Metastatic Breast Carcinoma in the Brain (tissue), 10 donors: ENCODE measurements around a stretch of chr17.

GRCh38 chr17:77419377-77419862 lies 138.1 kb downstream of the SEPTIN9 start:
- PRO-cap, 10 experiments: no peak in any of the 10 experiments

- PRO-cap, 10 experiments: no peak in any of the 10 experiments
Measured at GRCh38 chr17:77424866-77425750, 143.8 kb downstream of the SEPTIN9 start.

DNA sequence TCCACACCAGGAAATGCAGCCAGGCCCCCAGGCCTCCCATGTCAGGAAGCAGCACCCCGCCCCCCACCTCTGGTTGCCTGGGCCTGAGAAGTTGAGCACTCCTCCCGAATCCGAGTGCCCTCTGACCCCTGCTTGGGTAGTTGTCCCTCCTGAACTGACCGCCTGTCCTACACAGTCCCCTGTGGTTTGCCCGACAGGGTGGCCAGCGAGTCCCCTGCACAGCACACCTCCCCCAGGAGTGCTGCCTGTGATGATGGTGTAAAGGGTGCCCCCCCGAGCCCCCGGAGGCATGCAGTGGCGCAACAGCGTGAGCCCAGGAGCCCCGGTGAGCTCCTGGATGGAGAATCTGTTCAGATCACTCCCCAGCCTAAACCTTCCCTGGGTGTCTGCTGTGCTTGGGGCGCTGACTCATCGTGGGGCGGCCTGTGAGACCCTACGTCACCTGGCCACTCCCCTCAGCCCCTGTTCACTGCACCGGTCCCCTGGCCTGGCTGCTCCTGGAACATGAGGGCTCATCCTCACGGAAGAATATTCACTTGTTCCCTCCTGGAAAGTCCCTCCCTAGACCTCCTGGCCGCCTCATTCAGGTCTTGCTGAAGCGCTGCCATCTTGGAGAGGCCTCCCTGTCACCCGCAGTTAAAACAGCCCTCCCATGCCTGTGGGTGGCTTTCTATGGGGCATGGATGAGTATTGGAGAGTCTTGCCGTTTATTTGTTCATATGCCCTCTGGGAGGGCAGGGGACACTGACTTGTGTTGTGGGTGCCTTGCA lies 145.0 kb downstream of the SEPTIN9 start:
- PRO-cap, 10 experiments: peak in 2 of 10 experiments; most common plus-strand start position 465 of the sequence (in 2); most common minus-strand start position 380 of the sequence (in 1)

DNA sequence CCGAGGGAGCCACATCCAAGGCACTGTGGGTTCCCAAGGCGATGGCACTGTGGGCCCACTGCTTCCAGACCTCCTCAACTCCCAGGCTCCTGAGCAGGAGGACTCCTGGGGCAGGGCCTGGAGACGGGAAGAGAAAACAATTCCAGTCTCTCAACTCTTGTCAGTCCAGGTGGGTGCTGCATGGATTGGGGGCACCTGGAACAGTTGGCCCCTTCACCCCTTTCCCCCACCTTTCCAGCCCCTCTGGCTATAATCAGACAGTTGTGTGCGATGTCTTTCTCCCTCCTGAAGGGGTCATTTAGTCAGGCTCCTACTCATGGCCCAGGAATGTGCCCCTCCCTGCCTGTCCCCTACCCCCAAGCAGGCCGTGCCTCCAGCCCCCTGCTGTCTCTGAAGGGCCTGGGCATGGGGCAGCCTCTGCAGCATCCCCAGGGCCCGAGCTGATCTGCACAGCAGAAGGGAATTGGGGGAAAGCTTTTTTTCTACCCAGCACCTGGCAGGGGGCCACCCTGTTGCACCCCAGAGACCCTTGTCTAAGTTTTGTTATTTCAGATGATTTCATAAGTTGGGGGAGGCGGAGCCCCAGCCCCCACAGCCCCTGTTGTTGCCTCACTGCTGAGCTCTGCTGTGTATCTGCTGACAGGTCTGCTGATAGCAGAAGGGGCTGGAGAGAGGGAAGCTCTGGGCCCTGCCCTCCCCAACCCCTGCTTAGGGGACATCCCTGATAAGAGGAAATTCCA lies 189.8 kb downstream of the SEPTIN9 start:
- PRO-cap, 10 experiments: no peak in any of the 10 experiments

DNA sequence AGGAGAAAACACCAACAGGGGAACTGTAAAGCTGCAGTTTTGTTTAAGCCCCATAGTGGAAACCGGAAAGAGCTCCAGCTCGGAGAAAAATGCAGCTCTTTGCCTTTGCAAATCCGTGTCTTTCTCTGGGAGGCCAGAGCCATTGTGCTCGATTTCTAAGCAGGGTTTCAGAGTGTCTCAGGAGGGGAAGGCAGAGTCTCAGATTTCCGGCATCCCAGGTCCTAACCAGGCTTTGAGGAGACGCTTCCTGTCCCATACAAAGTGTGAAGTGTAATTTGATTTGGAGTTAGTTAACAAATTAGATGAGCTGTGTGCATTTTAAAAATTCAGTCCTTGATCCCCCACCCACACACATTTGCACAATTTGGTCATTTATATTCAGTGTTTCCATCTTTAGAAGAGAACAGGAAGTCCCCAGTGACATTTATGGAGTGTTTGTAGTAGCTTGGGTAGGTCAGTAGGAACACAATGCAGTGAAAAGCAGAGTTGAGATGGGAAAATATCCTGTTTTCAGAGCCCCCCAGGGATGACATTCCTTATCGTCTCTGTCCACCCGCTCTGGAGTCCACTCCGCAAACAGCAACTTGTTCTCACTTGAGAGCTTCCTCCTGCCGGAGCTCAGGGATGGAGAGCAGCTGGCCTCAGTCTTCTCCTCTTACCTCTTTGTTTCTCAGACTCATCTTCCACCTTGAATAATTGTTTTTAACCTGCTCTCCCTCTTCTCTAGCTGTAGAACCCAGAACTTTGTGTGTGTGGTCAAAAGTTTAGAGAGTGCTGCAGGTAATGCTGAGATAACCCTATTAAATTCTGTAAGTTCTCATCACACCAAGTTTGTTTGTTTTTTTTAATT lies 191.5 kb downstream of the SEPTIN9 start:
- PRO-cap, 10 experiments: peak in 1 of 10 experiments; most common plus-strand start position 173 of the sequence (in 1)

DNA sequence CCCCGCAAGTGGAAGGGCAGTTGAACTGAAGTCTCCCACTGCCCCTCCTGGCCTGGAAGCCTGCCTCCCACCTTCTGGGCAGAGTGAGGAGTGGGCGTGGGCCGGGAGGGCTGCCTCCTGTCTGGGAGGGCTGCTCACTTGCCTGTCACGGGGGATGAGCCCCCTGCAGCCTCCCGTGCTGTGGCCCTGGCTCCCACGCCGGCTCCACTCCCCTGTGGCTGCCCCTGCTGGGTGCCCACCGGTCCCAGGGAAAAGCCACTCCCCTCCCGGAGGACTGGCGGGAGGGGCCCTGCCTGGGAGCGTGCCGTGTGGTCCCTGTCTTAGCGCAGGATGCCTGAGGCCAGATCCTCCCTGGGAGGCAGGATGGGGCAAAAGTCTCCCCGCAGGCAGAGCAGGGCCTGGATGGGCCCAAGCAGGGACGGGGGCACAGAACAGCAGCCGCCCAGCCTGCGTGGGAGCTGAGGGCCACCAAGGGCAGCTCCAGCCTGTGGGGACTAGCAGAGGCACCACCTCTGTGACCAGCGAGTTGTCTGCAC lies 199.2 kb downstream of the SEPTIN9 start:
- PRO-cap, 10 experiments: no peak in any of the 10 experiments

- PRO-cap, 10 experiments: peak in 5 of 10 experiments; most common plus-strand start chr17:77526997 (in 3); most common minus-strand start chr17:77527189 (in 3)
Measured at GRCh38 chr17:77526849-77527291, 245.6 kb downstream of the SEPTIN9 start.

GRCh38 chr17:77548165-77548628 lies 266.9 kb downstream of the SEPTIN9 start:
- PRO-cap, 10 experiments: peak in 1 of 10 experiments; most common plus-strand start chr17:77548545 (in 1); most common minus-strand start chr17:77548382 (in 1)

GRCh38 chr17:77677516-77678158 lies 280.9 kb upstream of the TNRC6C start:
- PRO-cap, 10 experiments: no peak in any of the 10 experiments

- PRO-cap, 10 experiments: peak in 8 of 10 experiments; most common plus-strand start chr17:77887786 (in 8); most common minus-strand start chr17:77887749 (in 3)
Measured at GRCh38 chr17:77887361-77888332, 70.9 kb upstream of the TNRC6C start.

- PRO-cap, 10 experiments: no peak in any of the 10 experiments
Measured at GRCh38 chr17:77964625-77965035, 6.1 kb downstream of the TNRC6C start.

- PRO-cap, 10 experiments: no peak in any of the 10 experiments
Measured at GRCh38 chr17:77970323-77970943, 11.9 kb downstream of the TNRC6C start.

DNA sequence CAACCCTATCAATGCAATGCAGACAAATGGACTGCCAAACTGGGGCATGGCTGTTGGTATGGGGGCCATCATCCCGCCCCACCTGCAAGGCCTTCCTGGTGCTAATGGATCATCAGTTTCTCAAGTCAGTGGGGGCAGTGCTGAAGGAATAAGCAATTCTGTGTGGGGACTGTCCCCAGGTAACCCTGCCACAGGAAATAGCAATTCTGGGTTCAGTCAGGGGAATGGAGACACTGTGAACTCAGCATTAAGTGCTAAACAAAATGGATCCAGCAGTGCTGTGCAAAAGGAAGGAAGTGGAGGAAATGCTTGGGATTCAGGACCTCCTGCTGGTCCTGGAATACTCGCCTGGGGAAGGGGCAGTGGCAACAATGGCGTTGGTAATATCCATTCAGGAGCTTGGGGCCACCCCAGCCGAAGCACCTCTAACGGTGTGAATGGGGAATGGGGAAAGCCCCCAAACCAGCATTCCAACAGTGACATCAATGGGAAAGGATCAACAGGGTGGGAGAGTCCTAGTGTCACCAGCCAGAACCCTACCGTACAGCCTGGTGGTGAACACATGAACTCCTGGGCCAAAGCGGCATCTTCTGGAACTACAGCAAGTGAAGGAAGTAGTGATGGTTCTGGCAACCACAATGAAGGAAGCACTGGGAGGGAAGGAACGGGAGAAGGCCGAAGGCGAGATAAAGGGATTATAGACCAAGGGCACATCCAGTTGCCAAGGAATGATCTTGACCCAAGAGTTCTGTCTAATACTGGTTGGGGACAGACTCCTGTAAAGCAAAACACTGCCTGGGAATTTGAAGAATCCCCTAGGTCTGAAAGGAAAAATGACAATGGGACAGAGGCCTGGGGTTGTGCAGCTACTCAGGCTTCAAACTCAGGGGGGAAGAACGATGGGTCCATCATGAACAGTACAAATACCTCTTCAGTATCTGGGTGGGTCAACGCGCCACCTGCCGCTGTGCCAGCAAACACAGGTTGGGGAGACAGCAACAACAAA lies 78.6 kb downstream of the TMC6 start:
- PRO-cap, 10 experiments: no peak in any of the 10 experiments

DNA sequence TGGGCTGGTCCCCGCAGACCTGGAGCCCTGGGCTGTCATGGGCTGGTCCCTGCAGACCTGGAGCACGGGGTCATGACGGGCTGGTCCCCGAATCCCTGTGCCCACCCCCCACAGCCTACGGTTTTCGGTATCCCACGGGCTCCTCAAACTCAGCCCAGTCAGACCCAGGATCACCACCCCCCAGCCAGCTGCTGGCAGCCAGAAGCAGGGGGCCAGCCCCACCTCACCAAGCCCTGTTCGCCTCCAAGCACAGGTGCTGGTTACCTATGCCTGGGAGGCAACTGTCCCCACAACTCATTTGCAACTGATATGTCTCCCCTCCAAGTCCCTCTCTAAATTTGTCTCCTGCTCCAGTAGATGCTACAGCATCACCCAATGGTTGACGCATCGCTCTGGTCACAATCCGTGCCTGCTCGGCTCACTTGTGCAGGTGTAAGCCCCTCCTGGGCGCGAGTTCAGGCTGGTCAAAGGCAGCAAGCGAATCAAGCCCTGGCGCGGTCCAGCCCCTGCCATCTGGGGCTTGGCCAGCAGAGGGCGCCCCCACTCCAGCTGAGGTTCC lies 16.2 kb downstream of the TMC6 start:
- PRO-cap, 10 experiments: no peak in any of the 10 experiments

DNA sequence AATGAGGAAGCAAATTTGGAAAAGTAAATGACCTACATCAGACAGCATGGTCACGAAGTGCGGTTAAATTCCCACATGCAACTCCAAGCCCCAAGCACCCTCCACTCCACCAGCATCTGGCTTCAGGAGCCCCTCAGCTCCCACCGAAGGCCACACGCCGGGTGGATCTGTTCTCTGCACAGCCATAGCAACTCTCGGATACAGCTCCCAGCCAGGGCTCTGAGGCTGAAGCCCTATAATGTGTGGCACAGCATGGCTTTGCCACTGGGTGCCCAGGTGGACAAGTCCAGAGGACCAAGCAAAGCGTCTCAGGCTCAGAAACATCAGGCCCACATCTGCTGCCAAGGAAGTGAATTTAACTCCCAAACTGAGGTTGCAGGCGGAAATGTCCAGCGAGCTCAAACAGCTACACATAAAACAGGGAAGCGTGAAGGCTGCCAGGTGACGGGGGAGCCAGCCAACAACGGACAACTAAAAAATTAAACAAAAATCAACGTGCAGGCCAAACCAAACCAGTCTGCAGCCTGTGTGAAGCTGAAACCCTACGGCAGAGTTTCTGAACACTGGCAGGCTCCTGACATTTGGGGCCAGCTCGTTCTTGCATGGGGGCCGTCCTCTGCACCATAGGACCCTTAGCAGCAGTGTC lies 2.6 kb downstream of the TK1 start:
- PRO-cap, 10 experiments: peak in 5 of 10 experiments; most common plus-strand start position 515 of the sequence (in 5); most common minus-strand start position 196 of the sequence (in 1)

GRCh38 chr17:78250663-78251251 lies 19.3 kb downstream of the TMEM235 start:
- PRO-cap, 10 experiments: no peak in any of the 10 experiments

DNA sequence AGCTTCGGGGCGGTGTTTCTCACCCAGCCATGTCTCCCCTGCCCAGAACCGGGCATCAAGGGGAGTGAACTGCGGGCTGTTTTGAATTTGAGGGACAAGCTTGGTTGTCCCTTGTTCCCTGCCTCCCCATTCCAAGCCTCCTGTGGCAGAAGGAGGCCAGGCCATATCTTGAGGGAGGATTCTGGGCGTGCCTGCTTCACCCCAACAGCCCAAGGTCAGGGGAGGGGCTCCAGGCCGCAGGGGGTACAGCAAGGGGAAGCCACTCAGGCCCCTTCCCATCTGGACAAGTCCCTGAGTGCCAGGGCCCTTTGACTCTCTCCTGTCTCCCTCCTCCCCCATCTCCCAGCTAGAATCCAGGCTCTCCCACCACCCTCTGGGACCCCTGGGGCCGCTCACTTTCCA lies 43.5 kb downstream of the SOCS3 start:
- PRO-cap, 10 experiments: no peak in any of the 10 experiments

DNA sequence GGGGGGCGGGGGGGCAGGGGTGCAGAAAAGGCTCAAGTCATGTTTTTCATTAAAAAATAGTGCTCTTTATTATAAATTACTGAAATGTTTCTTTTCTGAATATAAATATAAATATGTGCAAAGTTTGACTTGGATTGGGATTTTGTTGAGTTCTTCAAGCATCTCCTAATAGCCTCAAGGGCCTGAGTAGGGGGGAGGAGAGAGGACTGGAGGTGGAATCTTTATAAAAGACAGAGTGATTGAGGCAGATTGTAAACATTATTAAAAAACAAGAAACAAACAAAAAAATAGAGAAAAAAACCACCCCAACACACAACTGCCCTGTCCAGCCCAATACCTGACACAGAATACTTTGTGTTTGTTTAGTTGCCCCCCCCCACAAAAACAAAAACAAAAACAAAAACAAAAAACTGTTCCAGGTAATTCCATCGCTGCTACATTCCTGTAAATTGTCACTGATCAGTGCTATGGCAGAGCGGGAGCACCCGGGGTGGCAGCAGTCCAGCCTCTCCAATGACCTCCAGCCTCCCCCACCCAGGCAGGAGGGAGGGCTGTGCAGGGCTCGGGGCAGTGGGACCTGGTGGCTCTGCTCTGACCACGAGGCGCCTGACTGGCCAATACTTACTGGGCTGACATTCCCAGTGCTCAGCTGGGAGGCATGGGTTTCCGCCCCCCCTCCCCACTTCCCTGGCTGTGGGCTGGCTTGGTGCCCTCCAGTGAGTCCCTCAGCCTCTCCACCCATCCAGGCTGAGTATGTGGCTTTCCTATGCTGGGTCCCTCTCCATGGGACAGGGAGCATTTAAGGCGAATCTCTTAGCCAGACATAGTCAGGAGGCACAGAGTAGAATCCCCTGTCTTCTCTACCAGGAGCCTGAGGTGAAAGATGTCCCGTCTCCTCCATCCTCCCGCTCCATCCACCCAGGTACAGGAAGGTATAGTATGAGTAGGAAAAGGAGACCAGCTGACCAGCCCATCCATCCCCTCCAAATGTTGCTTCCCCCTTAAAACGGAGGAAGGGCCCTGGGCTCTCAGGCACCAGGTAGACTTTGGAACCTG lies 2.8 kb downstream of the SOCS3 start:
- PRO-cap, 10 experiments: no peak in any of the 10 experiments

GRCh38 chr17:78423338-78423867 lies 45.0 kb downstream of the PGS1 start:
- PRO-cap, 10 experiments: no peak in any of the 10 experiments

GRCh38 chr17:78538153-78538352 lies 39.1 kb downstream of the DNAH17 start:
- PRO-cap, 10 experiments: peak in 1 of 10 experiments; most common plus-strand start chr17:78538227 (in 1)